ReNcell CX (cell line): Measurements from ENCODE around the gene ALCAM.

DNA sequence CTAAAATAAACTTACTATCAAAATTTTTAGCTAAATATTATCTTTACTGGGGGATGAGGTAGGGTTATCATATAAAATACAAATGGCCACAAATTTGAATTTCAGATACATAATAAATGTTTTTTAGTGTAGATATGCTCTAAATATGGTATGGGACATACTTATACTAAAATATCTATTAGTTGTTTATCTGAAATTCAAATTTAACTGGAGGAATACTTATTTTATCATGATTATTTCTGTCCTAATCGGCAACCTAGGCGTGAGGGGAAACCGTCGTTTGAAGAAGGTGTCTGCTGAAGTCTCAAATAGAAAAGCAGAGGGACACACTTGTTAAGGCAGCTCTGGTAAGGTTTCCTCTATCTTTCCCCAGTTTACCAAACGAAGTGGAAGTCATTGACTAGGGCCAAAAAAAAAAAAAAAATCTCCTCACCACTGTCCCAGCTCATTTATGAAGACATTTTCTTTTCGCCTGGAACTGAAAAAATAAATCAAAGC lies 238.4 kb downstream of the ZPLD1 start:
- PRO-cap, result no peak

GRCh38 chr3:104132956-104133403 lies 1233.7 kb upstream of the ALCAM start:
- PRO-cap, result no peak

DNA sequence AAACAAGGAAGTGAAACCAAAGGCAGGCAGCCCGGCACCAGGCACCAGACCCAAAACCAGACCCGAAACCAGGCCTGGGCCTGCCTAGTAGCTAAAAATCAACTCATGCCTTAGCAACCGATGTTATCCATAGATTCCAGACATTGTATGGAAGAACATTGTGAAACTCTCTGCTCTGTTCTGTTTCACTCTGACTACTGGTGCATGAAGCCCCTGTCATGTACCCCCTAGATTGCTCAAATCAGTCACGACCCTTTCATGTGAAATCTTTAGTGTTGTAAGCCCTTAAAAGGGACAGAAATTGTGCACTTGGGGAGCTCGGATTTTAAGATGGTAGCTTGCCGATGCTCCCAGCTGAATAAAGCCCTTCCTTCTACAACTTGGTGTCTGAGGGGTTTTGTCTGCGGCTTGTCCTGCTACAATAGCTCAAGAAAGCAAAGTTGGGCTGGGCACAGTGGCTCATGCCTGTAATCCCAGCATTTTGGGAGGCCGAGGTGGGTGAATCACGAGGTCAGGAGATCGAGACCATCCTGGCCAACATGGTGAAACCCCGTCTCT lies 844.6 kb upstream of the ALCAM start:
- PRO-cap, result no peak

DNA sequence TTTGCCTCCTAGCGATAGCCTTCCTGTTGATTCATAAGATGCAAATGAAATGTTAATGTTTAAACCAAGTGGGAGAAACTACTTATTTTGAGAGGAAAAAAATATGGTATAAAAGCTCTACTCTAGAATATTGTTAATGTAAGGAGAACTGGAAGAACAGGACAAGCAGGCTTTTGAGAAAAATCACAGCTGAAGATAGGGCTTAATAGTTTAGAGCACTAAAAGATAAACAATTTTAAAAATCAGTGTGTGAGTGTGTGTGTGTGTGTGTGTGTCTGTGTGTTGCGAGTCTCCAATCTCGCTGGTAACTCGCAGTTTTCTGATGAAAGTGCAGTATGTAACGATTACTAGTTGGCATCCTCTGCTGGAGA lies 1.5 kb upstream of the ALCAM start:
- PRO-cap, result no peak

- PRO-cap, result no peak
Measured at GRCh38 chr3:105365624-105365968, 1.1 kb upstream of the ALCAM start.

DNA sequence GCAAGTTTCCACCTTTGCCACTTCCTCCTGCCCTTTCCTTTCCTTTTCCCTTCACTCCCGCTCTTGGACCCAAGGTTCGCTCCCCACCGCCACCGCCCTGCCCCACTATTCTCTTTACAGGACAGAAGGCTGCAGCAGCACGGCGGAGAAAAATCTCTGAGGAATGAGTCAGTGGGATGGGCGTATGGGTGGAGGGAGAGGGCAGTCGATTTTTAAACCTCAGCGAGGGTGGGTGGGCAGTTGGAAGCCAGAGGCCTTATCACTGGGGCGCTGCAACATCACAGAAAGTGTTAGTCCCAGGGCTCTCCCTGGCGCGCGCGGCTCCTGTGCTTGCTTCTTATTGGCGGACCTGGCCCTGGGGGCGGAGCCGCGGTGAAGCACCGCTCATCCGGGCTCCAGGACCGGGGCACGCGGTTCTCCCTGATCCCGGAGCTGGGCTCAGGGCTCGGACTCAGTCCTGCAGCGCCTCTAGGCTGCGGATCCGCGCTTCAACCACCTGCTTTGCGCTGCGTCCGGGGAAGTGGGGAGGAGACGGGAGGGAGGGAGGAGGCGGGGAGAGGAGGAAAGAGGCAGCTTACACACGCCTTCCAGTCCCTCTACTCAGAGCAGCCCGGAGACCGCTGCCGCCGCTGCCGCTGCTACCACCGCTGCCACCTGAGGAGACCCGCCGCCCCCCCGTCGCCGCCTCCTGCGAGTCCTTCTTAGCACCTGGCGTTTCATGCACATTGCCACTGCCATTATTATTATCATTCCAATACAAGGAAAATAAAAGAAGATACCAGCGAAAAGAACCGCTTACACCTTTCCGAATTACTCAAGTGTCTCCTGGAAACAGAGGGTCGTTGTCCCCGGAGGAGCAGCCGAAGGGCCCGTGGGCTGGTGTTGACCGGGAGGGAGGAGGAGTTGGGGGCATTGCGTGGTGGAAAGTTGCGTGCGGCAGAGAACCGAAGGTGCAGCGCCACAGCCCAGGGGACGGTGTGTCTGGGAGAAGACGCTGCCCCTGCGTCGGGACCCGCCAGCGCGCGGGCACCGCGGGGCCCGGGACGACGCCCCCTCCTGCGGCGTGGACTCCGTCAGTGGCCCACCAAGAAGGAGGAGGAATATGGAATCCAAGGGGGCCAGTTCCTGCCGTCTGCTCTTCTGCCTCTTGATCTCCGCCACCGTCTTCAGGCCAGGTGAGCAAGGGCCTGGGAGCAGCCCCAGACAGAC lies at the start of gene ALCAM:
Gene ALCAM (plus strand): TSS at position 603 of the 1,209 bp plus-strand sequence.
- PRO-cap, result bidirectional peak, plus-strand start at position 420 of the sequence, minus-strand start at position 101 of the sequence

- PRO-cap, result no peak
Measured at GRCh38 chr3:106999033-106999673, 378.1 kb upstream of the CCDC54 start.

- PRO-cap, result no peak
Measured at GRCh38 chr3:107263196-107263969, 113.9 kb upstream of the CCDC54 start.

DNA sequence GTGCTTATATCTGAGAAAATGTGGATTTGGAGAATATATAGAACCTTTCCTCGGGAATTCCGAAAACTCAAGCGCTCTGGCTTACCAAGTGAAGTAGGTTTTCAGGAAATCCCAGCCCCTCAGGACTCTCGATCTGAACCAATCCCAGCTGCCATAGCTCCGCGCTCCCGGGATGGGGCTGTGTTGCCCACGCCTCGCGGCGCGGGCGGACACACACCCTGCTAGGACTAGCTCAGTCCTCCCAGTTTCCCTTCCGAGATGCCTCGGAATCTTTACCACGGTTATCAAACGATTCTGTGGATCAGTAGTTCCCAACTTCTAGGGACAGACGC lies 52.1 kb downstream of the CCDC54 start:
- PRO-cap, result no peak

- PRO-cap, result bidirectional peak, plus-strand start at chr3:107431960, minus-strand start at chr3:107431884; unidirectional peak, minus-strand start at chr3:107432009
Measured at GRCh38 chr3:107431748-107432192, 54.5 kb downstream of the CCDC54 start.

- PRO-cap, result bidirectional peak, plus-strand start at chr3:107525408, minus-strand start at chr3:107525222
Measured at GRCh38 chr3:107525027-107526269, 2.7 kb downstream of the BBX start.

DNA sequence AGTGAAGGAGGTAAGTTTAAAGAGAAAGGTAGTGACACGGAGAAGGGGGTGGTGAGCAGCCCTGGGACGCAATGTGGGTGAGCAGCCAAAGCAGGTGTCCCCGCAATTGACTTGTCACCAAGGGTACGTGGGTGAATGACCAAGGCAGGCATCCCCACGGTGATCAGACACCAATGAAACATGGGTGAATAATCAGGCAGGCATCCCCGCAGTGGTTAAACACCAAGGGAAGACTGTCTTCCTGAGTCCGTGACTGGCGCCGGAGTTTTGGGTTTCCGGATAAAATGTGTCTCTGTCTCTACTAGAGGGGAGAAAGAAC lies 48.4 kb downstream of the BBX start:
- PRO-cap, result no peak

- PRO-cap, result no peak
Measured at GRCh38 chr3:107710173-107710730, 187.5 kb downstream of the BBX start.

- PRO-cap, result no peak
Measured at GRCh38 chr3:107772493-107773467, 250.0 kb downstream of the BBX start.

GRCh38 chr3:108092916-108093155 lies 2.0 kb upstream of the CD47 start:
- PRO-cap, result no peak

GRCh38 chr3:108218310-108218686 lies 3.9 kb downstream of the IFT57 start:
- PRO-cap, result no peak

- PRO-cap, result no peak
Measured at GRCh38 chr3:108528931-108529358, 18.5 kb upstream of the MYH15 start.

GRCh38 chr3:108550374-108551319 lies 38.6 kb downstream of the CIP2A start:
- PRO-cap, result no peak

- PRO-cap, result no peak
Measured at GRCh38 chr3:108749320-108749659, 7.9 kb downstream of the RETNLB start.

DNA sequence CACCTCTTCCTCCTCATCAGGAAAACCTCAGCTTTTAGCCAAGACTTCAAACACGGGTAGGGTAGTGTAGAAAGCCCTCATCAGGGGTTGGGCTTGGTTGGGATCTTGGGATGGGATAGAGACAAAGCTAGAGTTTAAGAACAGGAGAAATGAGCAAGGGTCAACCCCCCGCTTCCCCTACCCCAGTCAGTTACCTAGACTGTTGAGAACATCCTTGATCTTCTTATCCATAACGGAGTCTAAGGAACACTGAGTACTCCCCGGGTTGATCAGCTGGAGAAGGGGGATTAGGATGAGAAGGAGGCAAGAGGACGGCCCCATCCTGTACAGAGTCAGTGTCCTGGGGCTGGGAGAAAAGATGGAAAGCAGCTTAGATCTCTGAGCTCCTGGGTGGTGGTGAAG lies 344 bp downstream of the RETNLB start:
- PRO-cap, result no peak